Cardiac fibroblast (primary cell): Measurements from ENCODE around the gene MTUS2.

GRCh38 chr13:27446925-27447646 lies 3.3 kb downstream of the MTIF3 start:
- RRBS: no CpG with 5 or more reads among the region's 9 CpGs

GRCh38 chr13:27482804-27483438 lies 32.6 kb upstream of the MTIF3 start:
- RRBS: 83% methylated on average over 2 of the region's 8 CpGs

- RRBS: no CpG with 5 or more reads among the region's 11 CpGs
These were observed 53.8 kb upstream of the MTIF3 start for GRCh38 chr13:27504029-27504793.

DNA sequence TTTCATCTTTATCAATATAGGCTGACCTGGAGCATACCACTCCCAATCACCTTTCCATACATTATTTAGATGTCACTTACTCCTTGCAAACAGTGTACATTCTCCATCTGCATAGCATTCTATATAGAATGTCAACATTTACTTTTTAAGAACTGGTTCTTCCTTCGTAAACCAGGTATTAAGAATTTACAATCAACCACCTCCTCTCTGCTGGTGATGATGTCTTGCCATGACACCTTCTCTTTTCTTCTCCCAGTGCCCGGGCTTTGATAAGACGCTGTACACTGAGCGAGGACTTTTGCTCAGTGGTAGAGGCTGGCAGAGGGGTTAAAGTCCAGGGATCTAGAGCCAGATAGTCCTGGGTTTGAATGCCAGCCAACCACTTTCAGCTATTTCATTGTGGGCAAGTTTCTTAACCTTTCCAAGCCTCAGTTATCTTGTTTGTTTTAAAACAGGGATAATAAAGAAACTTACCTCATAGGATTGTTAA lies 71.1 kb downstream of the LNX2 start:
- RRBS: no CpG with 5 or more reads among the region's 4 CpGs

- RRBS: no CpG with 5 or more reads among the region's 6 CpGs
These were observed 51.2 kb downstream of the LNX2 start for GRCh38 chr13:27569041-27569580.

DNA sequence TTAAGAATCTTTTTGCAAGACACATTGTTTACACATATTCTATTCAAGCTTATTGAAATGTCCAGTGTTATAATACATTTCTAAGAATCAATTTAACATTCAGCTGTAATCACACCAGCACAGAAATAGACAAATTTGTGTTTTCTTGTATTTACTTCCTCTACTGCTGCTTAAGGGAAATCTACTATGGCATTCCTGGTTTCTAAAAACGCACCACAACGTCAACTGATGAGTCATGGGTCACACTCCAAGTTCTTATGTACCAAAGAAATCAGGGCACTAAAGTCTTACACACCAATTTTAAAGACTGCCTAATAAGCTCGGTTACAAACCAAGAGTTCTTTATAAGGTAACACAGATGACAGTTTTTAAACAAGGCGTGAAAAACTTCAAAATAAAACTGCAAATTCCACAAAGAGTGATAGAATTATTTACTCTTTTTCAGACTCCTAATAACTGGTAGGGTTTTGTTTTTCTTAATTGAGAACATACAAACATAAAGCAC lies 13.2 kb downstream of the LNX2 start:
- RRBS: no CpG with 5 or more reads among the region's 4 CpGs

GRCh38 chr13:27963386-27963841 lies 5.7 kb downstream of the CDX2 start:
- RRBS: no CpG with 5 or more reads among the region's 3 CpGs

DNA sequence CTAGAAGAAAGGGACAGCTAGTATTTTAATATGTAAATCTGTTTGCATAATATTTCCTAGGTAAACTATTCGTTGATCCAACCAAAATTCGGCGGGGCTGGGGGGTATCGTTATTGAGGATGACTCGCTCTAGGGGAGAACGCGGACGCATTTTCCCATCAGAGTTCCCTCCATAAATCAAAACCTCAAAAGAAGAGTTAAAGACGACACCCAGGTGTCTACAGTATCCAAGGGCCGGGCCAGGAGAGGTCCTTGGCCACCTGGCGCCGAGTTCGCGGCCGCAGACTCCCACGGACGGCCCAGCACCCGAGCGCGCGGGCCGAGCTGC lies 585 bp downstream of the FLT3 start:
- RRBS: no CpG with 5 or more reads among the region's 22 CpGs

- RRBS: no CpG with 5 or more reads among the region's 3 CpGs
These were observed 39.4 kb downstream of the PAN3 start for GRCh38 chr13:28177646-28178281.

DNA sequence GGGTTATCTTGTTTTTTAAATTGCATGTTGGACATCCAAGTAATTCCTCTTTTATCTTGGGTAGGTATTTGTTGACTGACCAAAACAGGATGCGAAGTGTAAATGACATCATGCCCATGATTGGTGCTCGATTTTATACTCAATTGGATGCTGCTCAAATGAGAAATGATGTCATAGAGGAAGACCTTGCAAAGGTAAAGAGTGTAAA lies 141.9 kb downstream of the PAN3 start:
- RRBS: no CpG with 5 or more reads among the region's 2 CpGs

DNA sequence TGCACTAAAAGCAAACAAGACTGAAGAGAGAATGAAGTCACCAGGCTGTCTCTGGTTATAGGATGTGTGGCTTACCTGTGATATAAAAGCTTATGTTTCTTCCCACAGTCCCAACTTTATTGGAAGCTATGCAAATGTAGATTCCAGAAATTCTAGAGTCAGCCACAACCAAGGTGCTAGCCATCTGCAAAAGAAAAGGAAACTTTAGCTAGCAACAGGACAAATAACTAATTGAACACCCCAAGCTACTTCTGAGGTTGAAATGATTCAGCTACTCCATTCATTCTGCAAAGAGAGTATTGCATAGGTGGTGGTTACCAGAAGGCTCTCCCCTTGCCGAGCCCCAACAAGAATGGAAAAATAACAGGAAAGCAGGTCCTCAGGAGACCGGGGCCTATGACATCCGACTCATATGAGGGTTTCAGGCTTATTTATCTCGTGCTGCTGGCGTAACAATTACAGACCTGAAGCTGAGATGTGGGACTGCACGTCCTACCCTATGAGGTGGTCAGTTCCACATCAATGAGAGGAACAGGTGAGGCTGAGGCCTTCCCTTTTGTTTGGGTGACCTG lies 98.0 kb downstream of the FLT1 start:
- RRBS: no CpG with 5 or more reads among the region's 6 CpGs

- RRBS: no CpG with 5 or more reads among the region's 9 CpGs
These were observed 72.0 kb downstream of the FLT1 start for GRCh38 chr13:28422659-28423580.

DNA sequence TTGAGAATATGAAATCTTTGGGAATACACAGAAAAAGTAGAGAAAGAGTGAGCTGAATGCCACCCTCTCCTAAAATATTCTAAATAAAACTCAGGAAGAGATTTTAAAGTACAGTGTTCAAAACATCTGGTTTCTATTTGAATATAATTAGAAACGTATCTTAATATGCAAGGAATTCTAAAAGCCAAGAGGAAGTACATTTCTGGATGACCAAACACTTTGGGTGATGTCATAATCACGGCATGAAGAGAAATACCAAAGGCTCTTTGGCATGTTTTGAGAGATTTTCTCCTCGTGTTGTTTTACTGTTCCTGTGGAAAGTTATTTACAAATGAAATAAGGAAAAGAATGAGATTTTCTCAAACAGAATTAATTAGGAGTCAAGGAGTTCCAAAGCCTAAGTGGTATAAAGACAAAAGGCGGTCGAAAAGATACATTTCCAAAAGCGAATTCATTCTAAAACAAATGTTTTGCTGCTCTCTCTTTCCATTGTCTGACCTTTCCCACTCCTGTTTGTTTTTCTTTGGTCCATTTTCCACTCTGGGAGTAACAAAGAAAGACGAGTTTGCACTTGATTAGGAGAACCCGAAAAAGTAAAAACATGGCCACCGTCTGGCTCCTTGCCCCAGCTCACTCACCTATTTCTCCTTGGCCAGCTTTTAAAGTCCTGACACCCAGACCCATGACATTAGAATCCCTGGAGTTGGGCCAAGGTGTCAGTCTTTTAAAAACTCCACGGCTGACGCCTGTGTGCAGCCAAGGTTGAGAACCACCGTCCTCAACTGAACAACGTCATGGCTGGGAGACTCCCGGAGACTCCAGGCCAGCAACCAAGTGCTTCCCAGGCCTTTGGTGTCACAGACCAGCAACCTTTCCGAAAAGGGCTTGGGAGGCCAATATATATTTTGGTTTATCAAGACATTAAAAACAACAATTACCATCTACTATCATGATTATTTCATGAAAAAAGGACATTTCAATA lies 63.5 kb upstream of the FLT1 start:
- RRBS: no CpG with 5 or more reads among the region's 15 CpGs

- RRBS: 1% methylated on average over 61 of the region's 145 CpGs
These were observed at the start of gene MTUS2 for GRCh38 chr13:28819321-28820589. Gene MTUS2 (plus strand): TSS chr13:28820339.

DNA sequence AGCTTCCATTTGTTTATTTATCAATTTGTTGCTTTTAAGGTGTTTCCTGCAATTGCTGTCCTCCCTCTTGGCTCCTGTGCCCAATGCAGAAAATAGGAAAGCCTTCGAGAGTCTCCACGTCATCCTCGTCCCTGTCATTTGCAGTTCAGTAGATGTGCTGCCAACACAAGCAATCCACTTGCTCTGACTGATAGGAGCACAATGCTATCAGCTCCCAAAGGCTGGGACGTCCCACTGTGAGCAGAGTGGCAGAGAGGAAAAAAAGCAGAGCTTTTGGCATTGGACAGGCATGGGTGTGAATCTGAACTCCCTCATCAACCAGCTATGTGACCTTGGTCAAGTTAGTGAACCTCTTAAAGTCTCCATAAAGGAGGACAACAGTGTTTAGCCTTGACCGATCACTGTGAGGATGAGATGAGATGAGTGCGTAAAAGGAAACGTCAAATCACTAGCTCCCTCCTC lies 10.7 kb upstream of the SLC7A1 start:
- RRBS: no CpG with 5 or more reads among the region's 7 CpGs

- RRBS: no CpG with 5 or more reads among the region's 5 CpGs
These were observed 1.9 kb downstream of the UBL3 start for GRCh38 chr13:29848536-29848905.

DNA sequence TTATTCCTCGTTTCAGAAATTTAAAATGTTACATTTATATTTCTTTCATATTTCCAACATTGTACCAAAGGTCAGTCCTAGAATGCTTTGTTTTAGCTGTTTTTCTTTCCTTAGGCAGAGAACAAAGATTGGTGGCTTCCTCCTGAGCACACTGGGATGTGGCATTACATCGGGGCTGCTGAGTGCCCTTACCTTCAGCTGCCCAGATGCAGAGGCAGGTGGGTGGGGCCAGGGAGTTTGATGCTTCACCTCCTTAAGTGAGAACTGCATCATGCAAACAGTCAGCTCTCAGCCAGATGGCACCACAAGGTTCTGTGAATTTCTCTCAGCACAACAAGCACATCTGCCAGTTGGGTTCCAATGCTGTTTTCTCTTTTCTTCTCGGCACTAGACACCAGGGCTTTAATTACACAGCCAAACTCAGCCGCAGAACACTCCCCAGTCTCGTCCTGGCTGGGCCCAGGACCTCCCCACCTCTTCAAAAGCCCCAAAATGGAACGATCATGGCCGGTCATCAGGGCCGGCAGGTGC lies 87.4 kb upstream of the UBL3 start:
- RRBS: no CpG with 5 or more reads among the region's 8 CpGs

DNA sequence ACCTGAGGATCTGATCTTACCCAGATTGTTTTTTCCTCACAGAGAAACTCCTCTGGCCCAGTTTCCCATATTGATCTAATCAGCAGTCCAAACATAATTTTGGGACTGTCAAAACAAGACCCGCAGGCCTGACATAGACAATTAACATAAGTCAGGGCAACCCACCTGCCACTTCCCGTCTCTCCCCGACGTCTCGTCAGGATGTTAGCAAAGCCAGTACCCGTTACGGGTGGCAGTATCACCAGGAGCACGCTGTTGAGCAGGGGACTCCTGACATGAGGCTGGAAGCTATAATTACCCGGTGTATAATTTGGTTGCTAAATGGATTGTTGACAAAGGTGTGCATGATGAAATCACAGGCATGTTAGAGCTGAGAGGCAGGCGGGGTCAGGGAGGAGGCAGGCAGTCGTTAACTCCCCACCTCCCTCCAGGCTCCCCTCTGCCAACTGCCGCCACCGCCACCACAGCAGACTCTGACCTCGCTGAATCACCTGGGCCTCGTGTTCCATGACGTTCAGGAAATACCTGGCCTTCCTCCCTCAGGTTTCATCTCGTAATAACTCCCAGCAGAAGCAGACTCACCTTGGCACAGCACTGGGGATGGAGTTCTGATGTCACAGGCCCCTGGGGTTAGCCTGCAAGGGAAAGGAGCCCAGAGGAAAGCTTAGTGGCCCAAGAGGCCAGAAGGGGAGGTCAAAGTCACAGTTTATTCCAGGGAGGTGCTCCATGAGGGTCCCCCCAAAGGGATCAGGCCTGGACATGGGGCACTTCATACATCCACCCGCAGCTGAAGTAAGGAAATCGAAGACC lies 198.5 kb downstream of the KATNAL1 start:
- RRBS: no CpG with 5 or more reads among the region's 19 CpGs

GRCh38 chr13:30113256-30113463 lies 194.2 kb downstream of the KATNAL1 start:
- RRBS: no CpG with 5 or more reads among the region's 3 CpGs

DNA sequence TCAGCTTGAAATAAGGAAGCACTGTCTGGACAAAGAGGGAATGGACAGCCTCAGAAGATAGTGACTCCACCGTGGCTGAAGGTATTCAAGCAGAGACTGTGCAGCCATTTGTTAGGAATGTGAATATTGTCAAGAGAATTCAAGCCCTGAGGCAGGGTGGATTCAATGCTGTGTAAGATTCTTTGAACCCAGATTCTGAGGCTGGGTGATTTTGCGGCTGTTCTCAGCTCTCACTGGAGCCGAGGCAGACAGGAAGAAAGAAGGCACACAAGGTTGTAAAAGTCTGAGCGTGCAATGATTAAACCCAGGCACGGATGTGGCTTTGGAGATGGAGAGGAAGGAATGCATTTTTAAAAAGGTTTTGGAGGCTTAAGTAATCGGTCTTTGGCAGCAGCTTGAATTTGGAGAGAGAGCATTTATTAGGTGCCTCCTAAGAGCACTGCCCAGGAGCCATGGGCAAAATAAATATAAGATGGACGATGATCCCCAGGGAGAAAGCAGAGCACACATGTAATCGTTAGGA lies 187.9 kb downstream of the KATNAL1 start:
- RRBS: no CpG with 5 or more reads among the region's 8 CpGs